ENCODE measurements around a stretch of chr10.

- PRO-cap = no peak
- RAMPAGE, long total RNA, 4 experiments = no peak in any of the 4 experiments
Observed at GRCh38 chr10:61963987-61964797, 62.7 kb downstream of the ARID5B start.

DNA sequence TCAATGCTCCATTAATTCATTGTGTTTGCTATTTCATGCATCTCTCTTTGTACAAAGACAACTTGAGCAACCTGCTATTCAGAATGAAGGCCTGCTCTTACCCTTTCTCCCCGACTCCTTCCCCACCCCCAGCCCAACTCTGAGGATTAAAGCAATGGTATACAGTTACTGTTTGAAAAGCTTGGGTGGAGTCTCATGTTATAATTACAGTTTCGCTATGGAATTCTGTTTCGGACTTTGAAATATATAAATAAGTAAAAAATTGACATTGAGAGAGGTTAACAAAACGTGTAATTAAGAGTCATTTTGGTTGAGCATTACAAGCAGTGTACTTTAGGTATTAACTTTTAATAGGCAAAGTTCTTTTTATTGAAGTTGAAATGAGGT is 93.0 kb downstream of the ARID5B start:
- PRO-cap = no peak
- RAMPAGE, long total RNA, 4 experiments = no peak in any of the 4 experiments

DNA sequence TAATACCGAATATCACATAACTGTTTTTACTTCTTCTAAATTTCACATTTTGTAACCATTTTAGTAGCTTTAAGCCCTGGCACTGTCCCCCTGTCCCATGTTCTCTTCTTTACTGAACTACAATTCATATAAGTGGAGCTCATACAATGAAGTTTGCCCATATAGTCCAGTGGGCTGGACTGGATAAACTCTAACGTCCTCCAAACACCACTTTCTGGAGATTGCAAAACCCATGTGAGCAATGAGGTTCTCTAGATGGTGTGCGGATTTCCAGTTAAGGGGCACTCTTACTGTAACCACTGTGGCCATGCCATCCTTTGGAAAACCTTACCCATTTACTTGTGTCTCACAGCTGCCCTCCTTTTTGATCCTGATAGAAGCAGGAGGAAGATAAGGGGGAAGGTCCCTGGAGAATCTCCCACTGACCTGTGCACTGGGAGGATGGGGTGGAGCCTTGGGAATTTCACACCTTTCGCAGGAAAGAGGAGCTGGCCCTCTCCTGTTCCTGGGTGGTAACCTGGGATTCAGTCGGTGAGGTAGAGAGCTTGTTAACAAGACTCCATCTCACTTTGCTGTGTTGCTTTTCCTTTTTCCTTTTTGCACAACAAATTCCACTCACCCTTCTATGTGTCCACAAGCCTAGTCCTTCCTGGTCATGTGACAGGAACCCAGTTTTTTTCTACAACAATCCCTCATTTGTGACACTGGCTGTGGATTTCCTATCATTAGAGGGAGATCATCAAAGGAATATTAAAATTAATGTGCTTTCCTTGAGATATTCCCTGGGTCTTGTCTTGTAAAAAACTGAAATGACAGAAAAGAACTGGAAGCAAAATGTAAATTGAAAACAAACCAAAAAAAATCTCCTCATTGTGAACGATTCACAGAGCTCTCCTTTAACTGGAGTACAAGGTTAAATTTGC is 120.7 kb downstream of the ARID5B start:
- PRO-cap = no peak
- RAMPAGE, long total RNA, 4 experiments = no peak in any of the 4 experiments

GRCh38 chr10:62057203-62057849 is 155.8 kb downstream of the ARID5B start:
- PRO-cap = no peak
- RAMPAGE, long total RNA, 4 experiments = no peak in any of the 4 experiments

DNA sequence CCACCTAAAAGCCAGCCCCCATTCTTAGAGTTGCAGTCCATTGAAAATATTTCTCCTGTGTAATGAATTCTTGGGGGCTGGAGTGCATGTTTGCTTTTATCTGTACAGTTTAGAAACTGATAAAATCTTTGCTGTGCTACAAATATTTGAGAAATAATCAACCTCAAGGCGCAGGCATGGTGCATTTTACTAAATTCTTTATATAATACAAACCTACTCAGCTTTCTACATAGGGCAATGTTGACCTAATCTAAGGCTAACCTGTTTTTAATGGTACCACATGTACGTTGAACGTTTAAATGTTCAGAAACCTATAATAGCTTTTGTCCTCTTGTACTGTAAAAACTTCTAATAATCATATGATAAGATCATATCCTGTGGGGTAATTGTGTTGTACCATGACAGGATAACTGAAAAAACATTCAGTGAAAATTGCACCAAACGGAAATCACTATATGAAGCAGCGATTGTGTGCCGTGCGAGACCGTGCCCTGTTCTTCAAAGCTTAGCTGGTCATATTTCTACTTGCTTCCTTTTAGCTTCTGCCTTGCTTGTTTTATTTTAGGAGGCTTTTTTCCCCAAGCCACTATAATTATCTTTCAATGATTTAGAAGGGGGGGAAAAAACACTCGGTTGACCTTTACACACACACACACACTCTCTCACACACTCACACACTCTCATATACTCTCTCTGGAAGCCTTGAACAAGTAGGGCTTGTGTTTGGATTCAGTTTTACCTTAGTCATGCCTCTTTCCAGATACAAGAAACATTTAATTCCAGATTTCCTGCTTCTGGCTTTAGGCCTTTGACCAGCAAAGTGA is 181.1 kb downstream of the ARID5B start:
- PRO-cap = no peak
- RAMPAGE, long total RNA, 4 experiments = no peak in any of the 4 experiments

DNA sequence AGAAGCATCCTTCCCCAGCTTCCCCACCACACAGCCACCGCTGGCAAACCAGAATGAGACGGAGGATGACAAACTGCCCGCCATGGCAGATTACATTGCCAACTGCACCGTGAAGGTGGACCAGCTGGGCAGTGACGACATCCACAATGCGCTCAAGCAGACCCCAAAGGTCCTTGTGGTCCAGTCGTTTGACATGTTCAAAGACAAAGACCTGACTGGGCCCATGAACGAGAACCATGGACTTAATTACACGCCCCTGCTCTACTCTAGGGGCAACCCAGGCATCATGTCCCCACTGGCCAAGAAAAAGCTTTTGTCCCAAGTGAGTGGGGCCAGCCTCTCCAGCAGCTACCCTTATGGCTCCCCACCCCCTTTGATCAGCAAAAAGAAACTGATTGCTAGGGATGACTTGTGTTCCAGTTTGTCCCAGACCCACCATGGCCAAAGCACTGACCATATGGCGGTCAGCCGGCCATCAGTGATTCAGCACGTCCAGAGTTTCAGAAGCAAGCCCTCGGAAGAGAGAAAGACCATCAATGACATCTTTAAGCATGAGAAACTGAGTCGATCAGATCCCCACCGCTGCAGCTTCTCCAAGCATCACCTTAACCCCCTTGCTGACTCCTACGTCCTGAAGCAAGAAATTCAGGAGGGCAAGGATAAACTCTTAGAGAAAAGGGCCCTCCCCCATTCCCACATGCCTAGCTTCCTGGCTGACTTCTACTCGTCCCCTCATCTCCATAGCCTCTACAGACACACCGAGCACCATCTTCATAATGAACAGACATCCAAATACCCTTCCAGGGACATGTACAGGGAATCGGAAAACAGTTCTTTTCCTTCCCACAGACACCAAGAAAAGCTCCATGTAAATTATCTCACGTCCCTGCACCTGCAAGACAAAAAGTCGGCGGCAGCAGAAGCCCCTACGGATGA is 177.1 kb downstream of the RTKN2 start:
- PRO-cap = no peak
- RAMPAGE, long total RNA, 4 experiments = no peak in any of the 4 experiments

DNA sequence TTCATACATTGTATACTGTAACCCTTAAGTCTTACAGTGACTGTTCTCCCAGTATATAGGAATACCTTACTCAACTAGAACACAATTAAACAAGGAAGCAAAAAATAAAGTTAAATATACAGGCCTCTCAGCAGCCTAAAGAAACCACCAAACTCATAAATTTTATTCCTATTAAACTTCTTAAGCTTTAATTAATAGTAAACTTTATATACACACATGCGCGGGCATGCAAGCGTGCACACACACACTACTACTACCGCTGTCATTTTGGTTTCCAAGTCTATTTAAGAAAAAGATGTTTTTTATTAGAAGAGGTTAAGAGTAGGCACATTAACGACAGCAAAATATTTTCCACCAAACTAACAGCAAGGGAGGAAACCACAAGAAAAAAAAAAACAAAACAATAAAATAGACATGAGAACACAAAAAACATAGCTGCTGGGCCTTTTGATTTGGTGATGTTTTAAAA is 28.7 kb downstream of the RTKN2 start:
- PRO-cap = no peak
- RAMPAGE, long total RNA, 4 experiments = no peak in any of the 4 experiments

DNA sequence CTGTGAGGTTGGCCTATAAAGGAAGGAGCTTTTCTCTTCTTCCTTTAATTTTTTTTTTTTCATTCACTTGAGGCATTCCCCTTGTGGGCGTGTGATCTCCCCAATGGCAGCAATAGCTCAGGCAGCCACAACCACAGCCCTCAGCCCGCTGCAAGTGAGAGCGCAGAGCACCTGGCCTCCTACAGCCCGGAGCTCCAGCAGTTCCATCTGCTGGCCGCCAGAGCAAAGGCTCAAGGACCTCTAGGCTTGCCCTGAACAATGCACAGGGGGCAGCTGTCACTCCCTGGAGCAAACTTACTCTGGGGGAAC is 123.1 kb upstream of the ADO start:
- PRO-cap = no peak
- RAMPAGE, long total RNA, 4 experiments = no peak in any of the 4 experiments

DNA sequence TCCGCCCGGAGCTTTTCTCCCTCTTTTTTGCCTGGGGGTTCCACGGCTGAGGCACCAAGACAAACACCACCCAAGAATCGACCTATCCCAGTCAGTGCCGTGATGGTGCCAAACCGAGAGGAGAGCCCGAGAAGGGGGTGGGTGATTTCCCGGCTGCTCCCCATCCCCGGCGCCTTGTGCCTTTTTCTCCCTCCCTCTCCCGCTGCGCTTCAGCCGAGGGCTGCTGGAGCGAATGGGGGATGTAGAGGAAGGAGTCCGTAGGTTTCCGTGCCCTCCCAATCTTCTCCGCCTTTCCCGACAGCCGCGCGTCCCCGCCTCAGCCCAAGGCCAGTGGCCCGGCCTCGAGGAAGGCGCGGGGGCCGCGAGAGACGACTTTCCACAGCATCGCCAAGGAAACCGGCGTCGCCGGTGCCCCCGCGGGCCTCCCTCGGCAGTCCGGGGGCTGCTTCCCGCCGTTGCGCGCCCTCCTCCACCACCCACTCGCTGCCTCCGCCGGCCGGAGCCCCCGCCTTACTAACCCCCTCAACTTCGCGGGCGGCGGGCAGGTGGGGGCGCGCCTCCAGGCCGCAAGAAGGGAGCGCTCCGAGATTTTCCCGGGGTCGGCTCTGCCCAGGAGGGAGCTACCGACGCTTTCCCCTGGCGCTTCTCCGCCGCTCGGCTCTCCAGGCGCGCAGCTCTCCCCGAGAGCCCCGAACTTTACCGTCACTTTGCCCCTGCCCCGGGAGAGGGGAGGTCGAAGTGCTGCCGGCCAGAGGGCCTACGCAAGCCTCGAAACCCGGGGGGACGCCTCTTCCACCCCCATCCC is 1.2 kb downstream of the EGR2 start:
- PRO-cap = no peak
- RAMPAGE, long total RNA, 4 experiments = no peak in any of the 4 experiments

- PRO-cap = no peak
- RAMPAGE, long total RNA, 4 experiments = no peak in any of the 4 experiments
Observed at GRCh38 chr10:62911634-62912106, 95.5 kb upstream of the EGR2 start.

DNA sequence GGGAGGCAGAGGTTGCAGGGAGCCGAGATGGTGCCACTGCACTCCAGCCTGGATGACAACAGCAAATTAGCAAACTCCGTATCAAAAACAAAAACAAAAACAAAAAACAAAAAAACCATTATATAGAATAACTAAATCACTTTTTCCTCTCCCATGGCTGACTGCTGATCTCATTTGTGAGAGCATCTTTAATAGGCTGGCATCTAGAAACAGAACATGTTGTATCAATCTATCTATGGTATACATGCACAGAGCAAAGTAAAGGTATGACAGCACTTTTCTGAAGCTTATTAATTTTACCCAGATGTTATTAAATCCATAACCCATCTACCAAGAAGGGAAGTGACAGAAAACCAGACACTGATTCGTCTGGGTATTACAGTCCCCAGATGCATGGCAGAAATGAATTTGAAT is 31.7 kb downstream of the NRBF2 start:
- PRO-cap = no peak
- RAMPAGE, long total RNA, 4 experiments = no peak in any of the 4 experiments

DNA sequence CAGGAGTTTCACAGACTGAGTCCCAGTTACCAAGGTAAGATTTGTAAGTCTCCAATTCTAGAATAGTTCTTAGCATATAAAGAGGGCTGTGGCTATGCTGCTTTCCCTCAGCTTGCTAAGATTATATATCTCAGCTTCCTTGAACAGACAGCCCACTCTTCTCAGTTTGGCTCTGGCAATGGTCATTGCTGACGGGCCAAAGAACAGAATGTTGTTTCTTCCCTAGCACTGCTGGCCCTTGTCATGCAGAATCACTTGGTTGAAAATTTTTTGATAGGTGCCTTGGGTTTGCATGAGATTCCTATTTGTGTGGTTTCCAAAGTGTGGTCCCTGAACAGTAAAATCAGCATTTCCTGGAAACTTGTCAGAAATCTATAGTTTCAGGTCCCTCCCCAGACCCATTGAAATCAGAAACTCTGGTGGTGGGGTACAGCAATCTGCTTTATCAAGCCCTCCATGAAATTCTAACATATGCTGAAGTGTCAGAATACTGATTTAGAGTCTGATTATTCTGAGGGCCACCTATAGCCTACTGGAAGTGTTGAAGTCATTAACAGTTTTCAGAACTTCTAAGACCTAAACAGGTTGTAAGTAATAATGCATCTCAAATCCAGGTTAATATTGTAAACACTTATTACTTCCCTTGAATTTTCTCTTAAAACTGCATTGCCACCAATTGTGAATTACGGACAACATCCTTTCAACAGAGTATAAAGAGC is 38.3 kb downstream of the NRBF2 start:
- PRO-cap = no peak
- RAMPAGE, long total RNA, 4 experiments = no peak in any of the 4 experiments

DNA sequence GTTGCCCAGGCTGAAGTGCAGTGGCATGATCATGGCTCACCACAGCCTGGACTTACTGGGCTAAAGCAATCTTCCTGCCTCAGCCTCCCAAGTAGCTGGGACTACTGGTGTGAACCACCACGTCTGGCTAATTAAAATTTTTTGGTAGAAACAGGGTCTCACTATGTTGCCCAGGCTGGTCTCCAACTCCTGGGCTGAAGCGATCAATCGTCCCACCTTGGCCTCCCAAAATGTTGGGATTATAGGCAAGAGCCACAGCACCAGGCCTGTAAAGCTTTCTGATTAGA is 54.3 kb downstream of the NRBF2 start:
- PRO-cap = no peak
- RAMPAGE, long total RNA, 4 experiments = no peak in any of the 4 experiments

- PRO-cap = no peak
- RAMPAGE, long total RNA, 4 experiments = no peak in any of the 4 experiments
Observed at GRCh38 chr10:63466203-63466540, 395 bp upstream of the JMJD1C start.

- PRO-cap = no peak
- RAMPAGE, long total RNA, 4 experiments = no peak in any of the 4 experiments
Observed at GRCh38 chr10:63466541-63467017, 802 bp upstream of the JMJD1C start.

GRCh38 chr10:63593536-63594041 is 72.4 kb downstream of the REEP3 start:
- PRO-cap = no peak
- RAMPAGE, long total RNA, 4 experiments = no peak in any of the 4 experiments

DNA sequence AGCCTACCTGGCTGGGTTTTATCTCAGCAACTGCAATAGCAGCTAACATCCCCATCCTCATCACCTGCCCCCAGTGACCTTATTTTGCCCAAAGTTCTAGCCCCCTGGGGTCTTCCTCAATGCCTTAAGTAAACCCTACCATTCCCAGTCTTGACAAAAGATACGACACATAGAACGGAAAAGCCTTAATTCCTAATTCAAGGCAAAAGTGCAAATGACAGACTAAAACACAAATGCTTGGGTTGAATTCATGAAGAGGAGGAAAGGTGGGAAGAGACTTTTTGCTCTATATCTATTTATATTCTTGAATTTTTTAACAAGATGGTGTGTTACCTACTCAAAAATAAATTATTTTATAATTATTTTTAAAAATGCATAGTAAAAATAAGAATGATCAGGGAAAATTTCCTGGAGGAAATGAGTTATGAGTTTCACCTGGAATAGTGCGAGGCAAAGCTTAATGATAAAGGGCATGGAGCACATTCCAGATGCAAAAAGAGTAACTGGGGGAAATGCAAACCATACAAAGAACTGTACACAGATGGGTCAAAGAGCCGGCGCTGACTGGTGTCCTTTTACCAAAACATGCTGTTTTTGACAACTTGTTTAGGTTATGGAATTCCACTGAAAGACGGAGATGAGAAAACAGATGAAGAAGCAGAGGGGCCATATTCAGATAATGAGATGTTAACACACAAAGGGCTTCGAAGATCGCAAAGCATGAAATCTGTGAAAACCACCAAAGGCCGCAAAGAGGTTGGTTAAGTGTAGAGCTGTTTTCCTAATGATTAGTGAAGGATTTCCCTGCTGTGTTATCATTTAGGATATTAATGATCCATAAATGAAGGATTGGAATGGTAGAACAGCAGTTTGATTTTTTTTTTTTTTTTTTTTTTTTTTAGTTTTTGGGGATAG is 98.1 kb downstream of the REEP3 start:
- PRO-cap = no peak
- RAMPAGE, long total RNA, 4 experiments = no peak in any of the 4 experiments

- PRO-cap = no peak
- RAMPAGE, long total RNA, 4 experiments = no peak in any of the 4 experiments
Observed at GRCh38 chr10:63632339-63632886, 111.2 kb downstream of the REEP3 start.

- PRO-cap = no peak
- RAMPAGE, long total RNA, 4 experiments = no peak in any of the 4 experiments
Observed at GRCh38 chr10:63644904-63645161, 123.6 kb downstream of the REEP3 start.

- PRO-cap = unidirectional peak, minus-strand start at chr10:63707402
- RAMPAGE, long total RNA, 4 experiments = no peak in any of the 4 experiments
Observed at GRCh38 chr10:63707097-63707505, 185.9 kb downstream of the REEP3 start.